H4 (cell line): ENCODE measurements around a stretch of chr9.

DNA sequence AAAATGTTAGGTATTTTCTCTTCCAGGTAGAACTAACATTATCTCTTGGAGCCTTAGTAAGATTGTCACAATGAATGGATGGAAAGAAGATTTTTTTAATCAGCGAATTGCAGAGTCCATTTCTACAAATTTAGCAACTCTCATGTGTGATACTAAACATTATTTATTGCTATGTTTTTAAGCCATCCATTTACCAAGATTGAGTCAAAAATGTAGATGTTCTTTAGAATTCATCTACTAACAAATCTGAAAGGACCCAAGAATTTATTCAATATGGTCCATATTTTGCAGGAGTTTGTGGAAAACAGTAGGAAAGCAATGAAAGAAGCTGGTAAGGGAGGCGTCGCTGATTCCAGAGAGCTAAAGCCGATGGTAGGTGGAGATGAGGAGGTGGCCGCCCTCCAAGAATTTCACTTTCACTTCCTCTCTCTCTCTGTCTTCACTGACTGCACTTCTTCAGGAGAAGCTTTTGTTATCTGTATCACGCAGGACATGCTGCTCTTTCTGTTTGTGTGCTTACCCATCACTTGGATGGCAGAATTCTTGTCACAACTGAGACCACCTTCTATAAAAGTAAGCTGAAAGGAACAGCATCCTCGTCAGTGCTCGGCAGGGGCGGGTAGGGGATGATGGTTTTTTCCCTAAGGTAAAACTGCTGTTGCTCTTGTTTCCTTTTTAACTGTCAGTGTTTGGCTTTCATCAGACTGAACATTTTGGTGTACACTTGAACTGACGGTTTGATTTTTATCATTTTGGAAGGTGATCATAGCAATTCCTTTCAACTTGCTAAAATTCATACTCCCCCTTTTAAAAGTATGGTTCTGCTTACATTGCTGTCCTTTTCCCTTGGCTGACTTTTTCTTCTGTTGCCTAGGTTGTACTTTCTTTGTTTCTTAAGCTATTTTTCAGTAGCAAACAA lies 62.4 kb upstream of the FSD1L start:
- RAMPAGE, long total RNA: no peak

DNA sequence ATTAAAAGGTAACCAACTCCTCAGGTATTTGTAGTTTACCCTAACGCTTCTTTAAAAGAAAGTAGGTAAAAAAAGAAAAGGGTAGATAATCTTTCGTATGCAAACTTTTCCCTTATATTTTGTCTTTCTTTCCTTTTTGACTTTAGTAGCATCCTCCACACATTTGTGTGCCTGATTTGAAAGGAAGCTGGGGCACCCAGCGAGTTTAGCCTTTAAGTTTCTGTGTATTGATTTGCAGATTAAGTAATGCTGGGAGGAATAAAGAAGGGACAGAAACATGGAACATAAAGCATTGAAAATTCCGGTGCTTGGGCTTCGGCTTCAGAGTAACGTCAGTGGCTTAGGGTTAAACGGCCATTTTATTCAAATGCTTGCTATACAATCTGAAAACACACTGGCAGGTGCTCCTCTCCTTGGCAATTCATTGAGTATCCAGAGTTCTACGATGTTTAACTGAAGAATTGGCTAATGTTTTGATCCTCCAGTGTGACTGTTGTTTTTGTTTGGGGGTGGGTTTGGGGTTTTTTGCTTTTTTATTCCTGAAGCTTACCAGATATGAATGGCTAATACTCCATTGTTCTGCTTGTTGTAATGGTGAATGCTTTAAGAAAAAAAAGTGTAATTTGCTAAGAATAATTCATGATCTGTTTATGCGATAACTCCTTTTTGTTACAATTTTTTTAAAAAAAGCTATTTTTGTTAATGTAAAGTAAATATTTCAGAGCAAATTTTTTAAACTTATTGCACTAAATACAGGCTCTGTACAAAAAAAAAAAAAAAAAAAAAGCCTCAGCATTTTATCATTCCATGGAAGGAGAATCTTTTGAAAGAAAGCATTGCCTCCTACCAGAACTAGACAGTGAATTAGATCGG lies 57.9 kb upstream of the FSD1L start:
- RAMPAGE, long total RNA: no peak

- RAMPAGE, long total RNA: no peak
Observed at GRCh38 chr9:105457957-105458357, 10.1 kb downstream of the FSD1L start.

GRCh38 chr9:106797250-106797698 lies 65.7 kb upstream of the ZNF462 start:
- RAMPAGE, long total RNA: no peak

GRCh38 chr9:106862421-106862593 lies 659 bp upstream of the ZNF462 start:
- RAMPAGE, long total RNA: no peak

DNA sequence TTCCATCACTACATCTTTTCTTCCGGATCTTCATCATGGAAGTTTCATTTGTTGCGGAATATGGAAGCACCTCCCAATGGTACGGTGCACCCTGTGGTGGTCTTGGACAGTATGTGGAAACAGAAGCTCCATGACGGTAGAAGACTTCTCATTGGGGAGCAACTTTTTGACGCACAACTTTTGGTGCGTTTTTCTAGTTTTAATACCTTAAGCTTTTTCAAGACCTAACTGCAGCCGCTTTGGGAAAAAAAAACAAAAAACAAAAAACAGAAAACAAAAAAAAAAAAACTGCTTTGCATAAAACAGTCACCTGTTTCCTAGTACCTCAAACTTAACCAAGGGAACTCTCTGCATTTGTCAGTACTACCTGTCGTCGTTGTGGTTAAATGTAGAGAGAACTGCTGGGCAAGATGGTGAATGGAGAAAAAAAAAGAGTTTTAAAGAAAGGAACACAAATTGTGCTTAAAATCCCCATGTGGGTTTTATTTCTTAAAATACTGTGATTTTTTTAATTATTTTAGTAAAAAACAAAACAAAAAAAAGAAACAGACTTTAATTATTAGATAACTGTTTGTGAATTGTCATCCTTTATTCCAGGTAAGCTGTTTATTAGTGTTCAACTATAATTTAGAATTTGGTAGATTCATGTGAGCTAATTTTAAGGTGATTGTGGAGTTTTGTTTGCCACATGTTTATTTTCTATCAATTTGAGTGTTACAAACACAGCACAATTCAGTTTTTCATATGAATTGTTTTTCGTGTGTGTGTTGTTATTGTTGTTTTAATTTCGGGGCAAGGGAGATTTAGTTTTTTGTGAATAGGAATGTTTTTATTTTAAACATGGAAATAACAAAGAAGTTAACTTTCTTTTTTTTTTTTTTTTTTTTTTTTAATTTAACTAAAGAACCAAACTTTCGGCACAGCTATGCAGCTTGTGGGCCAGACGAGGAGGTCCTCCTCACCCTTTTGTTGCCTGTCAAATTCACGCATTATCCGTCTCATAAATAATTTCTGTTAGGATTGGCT lies 148.6 kb downstream of the ZNF462 start:
- RAMPAGE, long total RNA: no peak

DNA sequence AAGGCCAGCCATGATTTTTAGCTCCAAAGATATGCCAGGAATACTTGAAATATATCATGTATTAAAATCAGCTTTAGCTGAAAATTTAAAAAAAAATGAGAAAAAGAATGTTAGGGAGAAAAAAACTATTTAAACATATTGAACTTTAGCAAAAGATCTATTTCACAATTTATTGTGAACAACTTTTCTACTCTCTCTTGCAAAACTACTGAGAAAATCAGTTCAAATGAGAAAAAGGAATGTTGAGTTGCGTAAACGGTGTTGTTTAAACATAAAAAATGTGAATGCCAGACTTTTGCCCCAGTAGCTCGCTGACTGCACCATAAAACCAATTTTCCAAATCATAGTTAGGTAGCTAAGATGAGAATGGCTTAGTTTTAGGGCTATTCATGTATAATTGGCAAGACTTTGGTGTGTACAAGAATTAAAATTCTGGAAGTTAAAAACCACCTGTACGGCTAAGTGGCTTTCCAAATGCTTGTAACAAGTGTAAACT lies 13.4 kb upstream of the RAD23B start:
- RAMPAGE, long total RNA: no peak

GRCh38 chr9:107295027-107295993 lies 12.2 kb downstream of the RAD23B start:
- RAMPAGE, long total RNA: no peak

- RAMPAGE, long total RNA: no peak
Observed at GRCh38 chr9:107504500-107505419, 15.2 kb upstream of the KLF4 start.

DNA sequence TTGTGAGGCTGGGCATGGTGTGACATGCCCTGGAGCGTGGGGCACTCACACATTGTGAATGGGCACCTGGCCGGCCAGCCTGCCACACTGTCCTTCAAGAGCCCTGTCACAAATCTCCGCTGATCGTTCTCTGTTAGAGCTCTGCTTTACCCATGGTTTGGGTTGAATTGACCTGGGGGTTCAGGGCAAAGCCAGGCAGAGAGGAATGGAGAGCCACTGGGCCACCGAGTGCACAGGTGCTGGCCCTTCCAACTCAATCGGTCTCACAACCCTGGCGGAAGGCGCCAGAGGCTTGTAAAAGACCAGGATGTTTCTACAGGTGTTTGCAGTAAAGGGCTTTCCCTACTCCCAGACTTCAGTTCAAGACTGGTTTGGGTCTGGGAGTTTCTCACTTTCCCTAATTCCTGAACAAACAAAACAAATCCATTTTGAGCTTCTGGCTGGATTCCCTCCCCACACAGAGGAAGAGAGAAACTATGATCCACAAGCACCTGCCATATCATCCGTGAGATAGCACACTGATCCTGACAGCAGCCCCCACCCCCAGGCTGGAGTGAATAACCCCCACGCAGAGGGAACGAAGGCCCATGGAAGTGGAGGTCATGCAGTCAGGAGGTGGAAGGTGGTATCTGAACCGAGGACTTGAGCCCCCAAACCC lies 125.2 kb upstream of the KLF4 start:
- RAMPAGE, long total RNA: no peak

DNA sequence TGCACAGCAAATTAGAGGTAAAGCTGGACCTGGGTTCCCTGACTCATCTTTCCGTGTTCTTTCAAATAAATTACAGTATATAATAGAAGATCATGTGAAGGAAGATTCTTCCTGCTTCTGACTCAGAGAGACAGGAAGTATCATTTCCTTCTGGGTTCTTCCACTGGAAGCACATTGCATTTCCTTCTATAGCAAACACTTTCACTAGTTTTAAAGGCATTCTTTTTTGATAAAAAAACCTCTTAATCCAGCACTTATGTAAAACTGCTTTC lies 566.6 kb upstream of the KLF4 start:
- RAMPAGE, long total RNA: no peak

- RAMPAGE, long total RNA: no peak
Observed at GRCh38 chr9:108885546-108886394, 23.7 kb downstream of the ACTL7A start.

DNA sequence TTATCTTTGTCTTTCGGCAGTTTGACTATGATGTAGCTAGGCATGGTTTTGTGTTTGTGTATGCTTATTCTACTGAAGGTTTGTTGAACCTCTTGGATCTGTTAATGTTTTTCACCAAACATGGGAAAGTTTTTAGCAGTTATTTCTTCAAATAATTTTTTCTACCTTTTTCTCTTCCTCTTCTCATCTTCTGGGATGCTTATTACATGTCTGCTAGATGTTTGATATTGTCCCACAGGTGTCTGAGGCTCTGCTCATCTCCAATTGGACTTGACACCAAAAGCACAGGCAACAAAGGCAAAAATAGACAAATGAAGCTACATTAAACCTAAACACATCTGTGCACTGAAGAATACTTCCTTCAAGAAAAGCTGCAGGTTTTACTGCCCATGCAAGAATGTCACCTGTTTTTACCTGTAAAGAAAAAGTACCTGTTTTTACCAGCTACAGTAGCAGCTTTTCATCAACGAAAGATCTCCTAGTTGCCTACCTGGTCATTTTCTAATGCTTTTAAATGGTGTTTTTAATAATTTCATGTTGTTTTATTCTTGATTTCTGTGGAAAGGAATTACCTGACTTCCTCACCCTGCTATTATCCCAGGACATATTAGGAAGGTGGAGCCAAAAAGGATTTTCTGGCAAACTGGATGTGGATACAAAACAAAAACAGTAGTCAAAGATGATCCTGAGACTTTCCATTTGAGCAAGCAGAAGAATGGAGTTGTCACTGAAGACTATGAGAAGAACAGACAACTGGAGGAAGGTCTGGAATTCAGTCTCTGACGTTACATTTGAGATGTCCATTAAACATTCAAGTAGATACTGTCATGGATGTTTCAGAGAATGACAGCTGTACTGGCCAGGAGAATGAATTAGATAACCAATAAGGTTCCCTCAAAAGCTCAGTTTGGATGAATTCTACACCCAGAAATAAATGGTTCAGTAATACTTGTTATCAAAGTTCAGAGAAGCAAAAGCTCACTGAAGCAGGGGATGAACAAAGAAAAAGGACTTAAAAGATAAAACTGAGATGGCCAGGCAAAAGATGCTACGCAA lies 40.7 kb downstream of the TMEM245 start:
- RAMPAGE, long total RNA: no peak

- RAMPAGE, long total RNA: no peak
Observed at GRCh38 chr9:109166095-109166559, 922 bp downstream of the FRRS1L start.

GRCh38 chr9:109248268-109248635 lies 72.6 kb downstream of the EPB41L4B start:
- RAMPAGE, long total RNA: no peak

DNA sequence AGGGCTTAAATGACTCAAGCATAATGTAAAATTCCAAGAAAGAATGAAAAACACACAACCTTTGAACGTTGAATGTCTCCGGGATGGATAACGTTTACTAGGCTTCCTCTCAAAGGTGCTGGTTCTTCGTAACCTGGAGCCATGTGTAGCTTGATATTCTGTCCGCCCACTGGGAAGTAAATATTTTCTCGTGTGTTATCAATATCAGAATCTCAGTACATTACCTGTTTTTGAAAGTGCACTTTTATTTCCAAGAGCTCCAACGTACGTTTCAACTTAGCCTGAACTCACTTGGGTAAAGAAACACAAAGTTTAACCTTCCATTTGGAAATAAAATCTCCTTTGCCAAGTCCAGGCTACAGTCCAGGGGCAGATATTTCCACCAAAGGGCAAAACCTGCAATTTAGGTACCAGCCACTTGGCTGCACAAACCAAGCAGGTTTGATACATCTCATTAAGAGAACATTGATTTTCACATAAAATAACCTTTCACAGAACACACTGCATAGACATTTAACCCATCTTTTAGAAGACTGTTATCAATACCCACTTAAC lies 67.4 kb downstream of the EPB41L4B start:
- RAMPAGE, long total RNA: no peak

GRCh38 chr9:109409824-109410597 lies 88.1 kb downstream of the PTPN3 start:
- RAMPAGE, long total RNA: no peak

DNA sequence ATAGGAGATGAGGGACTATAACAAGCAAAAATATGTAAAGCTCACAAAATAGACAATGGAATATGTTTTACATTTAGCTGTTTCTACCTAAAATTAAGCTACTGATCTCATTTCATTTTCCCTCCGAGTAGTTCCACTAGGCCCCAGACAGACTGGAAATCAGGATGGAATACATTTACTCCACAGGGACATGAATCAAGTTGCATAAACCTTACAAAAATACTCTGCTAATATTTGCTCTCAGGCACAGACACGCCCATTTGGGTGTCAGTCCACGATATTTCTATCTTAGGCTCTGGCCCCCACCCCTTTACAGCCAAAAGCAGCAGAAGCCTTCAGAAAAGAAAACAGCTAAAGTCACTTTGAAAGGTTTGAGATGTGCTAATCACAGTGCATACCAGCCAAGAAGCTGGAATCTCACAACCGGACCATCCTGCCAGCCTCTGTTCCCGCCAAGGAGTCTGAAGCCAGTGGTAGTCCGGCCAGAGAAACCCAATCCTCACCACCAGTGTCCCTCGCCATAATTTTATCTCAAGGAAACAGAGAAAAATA lies 22.6 kb downstream of the PTPN3 start:
- RAMPAGE, long total RNA: no peak

DNA sequence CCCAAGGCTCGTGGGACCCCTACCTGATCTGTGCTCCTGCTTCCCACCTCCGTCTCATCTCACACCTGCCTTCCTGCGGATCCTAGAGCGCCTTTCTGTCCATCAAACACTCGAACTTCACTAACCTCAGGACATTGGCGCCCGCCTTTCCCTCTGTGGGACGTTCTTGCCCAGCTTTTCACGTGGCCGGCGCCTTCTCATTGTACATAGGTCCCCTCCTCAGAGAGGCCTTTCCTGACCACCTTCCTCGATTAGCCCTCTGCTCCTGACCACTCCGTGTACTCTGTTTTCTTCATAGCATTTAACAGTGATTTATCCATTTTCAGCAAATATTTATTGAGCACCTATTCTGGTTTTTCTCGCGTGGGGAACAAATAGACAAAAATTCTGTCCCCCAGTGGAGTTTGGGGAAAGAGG lies 625 bp upstream of the PTPN3 start:
- RAMPAGE, long total RNA: no peak

GRCh38 chr9:109538315-109538618 lies 40.2 kb upstream of the PTPN3 start:
- RAMPAGE, long total RNA: no peak